Natural killer cell (primary cell): ENCODE data around the gene PRKAA2.

GRCh38 chr1:56644921-56645984 is at the start of gene PRKAA2:
PRKAA2 (plus strand) TSS chr1:56645314.
- PRO-cap: no peak

- PRO-cap: no peak
Measured at GRCh38 chr1:56646644-56647116, 1.6 kb downstream of the PRKAA2 start.

DNA sequence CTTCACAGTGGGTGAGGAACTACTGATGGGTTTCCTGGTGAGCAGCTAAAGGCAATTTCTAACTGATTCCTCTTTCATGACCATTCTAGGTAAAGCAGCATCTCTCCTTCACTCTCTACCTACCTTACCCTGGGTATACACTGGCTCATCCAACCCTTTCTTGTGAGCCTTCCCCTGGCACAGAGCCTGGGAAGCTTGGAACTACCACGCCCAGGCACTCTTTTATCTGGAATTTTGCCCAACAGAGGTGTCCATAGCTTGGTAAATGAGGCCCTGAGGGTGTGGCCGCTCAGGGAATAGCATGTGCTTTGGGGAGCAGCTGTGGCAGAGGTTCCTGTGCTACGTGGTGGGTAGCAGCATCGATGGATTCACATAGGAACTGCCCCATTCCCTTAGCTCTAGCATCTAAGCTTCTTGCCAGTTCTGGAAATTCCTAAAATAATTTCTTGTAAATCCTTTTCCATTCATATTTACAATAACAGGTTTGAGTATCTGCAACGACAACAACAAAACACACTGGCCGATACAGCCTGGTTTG is 21.8 kb downstream of the FYB2 start:
- PRO-cap: no peak

GRCh38 chr1:56855966-56856462 is 1.4 kb downstream of the C8A start:
- PRO-cap: no peak

GRCh38 chr1:57280976-57281879 is 142.6 kb downstream of the DAB1 start:
- PRO-cap: no peak

DNA sequence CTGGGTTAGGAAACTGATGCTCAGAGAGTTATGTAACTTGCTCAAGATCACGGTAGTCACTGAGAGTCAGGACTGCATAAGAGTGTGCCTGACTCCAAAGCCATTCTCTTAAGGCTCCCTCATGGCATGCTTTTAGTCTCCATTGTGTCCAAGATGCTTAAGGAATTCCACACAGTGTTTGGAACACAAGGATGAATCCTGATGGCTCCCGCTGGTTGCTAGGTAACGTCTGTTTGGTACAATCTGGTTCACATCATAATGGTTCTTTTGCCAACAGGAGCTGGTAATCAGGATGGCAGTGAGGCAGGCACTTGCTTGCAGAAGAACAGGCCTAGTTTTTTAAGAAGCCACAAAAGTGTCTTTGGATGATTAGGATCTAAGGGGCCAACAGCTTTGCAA is 436.5 kb upstream of the DAB1 start:
- PRO-cap: no peak

DNA sequence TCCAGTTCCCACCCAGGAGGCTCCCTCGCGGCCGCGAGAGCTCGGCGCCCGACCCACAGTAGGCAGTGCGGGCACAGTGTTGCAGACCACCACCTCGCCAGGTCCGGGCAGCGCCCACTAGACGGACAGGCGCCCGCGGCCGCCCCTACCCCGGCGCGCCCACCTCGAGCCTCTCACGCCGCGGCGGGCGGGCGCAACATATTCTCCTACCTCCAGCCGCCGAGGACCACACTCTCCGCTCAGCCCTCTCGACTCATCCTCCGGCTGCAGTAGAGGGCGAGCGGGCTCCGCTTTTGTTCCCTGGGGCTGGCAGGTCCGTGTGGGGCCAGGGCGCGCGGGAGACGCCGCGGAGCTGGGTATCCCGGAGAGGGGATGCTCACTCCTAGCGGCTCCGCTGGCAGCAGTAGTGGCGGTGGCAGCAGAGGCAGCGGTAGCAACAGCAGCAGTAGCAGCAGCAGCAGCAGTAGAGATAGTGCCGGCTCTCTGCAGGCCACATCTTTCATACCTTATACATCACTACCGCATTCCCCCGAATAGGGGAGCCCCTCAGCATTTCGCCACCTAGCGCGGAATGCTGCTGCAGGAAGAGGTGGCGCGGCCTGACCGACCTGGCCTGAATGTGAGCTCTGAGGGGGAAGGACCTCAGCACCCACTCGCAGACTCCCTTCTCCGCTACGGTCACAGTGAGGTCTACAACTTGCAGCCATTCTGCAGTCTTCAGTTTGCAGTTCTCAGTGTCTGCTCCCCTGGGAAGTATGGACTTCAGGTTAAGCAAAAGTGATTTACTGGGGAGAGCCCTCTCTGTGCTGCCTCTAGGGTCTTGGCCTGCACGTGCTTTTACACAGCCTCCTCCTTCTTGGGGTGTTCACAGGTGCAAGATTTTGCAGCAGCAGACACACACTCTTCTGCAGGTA is 296.2 kb downstream of the OMA1 start:
- PRO-cap: no peak

GRCh38 chr1:58447185-58447722 is 99.3 kb downstream of the OMA1 start:
- PRO-cap: no peak

DNA sequence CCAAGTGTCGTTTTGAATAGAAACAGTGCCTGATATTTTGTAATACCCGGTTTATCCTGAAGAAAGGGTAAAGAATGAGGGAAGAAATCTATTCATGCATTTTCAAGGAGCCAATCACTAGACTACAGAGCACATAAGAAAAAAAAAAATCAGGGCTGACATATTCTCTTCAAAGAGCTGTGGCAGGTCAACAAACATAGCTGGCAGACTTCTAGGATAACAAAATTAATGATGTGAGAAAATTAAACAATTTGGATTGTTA is 1.2 kb downstream of the OMA1 start:
- PRO-cap: no peak

DNA sequence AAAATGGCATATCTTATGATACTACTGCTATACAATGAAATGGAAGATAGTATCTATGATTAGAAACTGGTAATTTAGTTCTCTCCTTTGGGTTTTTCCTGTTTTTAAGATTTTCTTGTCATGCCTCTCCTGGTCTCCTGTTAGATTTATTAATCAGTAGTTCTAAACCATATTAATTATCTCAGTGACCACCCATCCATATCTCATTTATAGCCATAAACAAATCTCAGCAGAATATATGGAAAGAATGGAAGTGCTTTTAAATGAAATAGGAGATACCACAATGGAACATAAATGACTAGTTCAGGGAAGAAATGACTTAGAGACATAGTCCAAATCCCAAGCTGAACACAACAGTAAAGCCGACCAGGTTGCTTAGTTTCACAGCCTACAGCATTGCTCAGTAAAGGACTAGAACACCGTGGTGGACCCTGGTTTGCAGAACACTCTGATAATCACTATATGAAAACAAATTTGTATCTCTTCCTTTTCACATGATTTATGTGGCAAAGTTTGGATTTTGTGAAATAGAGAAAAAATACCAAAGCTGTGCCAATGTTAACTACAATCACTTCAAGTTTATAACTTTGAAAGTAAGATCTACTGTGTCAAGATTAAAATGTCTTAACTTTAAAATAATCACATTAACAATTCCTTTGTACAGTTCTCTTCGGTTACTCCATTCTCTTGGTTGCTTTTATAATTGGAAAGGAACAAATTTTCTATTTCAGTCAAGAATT is 40.3 kb downstream of the MYSM1 start:
- PRO-cap: no peak

DNA sequence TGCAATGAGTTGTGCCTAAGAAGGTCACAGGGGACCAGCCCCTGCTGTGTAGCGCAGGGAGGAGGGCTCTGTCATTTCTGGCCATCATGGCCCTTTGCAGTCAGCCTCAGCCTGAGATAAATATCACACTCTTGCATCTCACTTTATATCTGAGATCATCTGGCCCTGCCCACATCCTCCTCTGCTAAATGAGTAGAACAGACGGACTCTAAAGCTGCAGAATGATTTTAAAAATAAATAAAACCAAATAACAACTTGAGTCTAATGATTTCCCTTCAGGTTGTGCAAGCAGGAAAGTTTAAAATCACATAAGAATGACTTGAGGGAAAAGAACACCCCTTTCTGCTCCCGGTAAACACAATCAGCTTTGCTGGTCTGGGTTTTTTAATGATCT is 18.3 kb upstream of the MYSM1 start:
- PRO-cap: bidirectional peak, plus-strand start at position 146 of the sequence, minus-strand start at position 118 of the sequence

GRCh38 chr1:58763025-58763707 is 20.7 kb downstream of the JUN start:
- PRO-cap: no peak

DNA sequence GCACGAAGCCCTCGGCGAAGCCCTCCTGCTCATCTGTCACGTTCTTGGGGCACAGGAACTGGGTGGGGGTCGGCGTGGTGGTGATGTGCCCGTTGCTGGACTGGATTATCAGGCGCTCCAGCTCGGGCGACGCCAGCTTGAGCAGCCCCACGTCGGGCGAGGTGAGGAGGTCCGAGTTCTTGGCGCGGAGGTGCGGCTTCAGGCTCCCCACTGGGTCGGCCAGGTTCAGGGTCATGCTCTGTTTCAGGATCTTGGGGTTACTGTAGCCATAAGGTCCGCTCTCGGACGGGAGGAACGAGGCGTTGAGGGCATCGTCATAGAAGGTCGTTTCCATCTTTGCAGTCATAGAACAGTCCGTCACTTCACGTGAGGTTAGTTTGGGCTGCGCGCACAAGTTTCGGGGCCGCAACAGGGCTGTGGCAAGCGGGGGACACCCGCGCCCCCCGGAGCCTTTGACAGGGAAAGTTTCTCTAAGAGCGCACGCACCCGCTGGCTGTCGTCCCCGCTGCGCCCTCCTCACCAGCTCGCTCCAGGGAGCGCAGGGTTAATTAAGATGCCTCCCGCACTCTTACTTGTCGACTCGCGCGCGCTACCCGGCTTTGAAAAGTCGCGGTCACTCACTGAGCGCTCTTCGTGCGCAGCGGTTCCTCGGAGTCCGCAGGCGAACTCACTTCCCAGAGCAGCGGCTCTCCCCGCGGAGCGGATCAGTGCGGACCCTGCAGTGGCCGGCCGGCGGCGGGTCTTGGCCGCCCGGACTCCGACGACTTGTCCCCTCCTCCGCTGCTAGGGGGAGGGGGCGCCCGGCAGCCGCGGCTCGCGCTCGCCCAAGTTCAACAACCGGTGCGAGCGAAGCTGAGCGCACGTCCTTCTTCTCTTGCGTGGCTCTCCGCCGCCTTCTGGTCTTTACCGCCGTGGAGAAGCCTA is 860 bp downstream of the JUN start:
- PRO-cap: bidirectional peak, plus-strand start at position 602 of the sequence, minus-strand start at position 40 of the sequence; bidirectional peak, plus-strand start at position 833 of the sequence, minus-strand start at position 898 of the sequence

GRCh38 chr1:58805985-58806469 is 22.2 kb upstream of the JUN start:
- PRO-cap: no peak

GRCh38 chr1:58886622-58887065 is 102.8 kb upstream of the JUN start:
- PRO-cap: no peak

DNA sequence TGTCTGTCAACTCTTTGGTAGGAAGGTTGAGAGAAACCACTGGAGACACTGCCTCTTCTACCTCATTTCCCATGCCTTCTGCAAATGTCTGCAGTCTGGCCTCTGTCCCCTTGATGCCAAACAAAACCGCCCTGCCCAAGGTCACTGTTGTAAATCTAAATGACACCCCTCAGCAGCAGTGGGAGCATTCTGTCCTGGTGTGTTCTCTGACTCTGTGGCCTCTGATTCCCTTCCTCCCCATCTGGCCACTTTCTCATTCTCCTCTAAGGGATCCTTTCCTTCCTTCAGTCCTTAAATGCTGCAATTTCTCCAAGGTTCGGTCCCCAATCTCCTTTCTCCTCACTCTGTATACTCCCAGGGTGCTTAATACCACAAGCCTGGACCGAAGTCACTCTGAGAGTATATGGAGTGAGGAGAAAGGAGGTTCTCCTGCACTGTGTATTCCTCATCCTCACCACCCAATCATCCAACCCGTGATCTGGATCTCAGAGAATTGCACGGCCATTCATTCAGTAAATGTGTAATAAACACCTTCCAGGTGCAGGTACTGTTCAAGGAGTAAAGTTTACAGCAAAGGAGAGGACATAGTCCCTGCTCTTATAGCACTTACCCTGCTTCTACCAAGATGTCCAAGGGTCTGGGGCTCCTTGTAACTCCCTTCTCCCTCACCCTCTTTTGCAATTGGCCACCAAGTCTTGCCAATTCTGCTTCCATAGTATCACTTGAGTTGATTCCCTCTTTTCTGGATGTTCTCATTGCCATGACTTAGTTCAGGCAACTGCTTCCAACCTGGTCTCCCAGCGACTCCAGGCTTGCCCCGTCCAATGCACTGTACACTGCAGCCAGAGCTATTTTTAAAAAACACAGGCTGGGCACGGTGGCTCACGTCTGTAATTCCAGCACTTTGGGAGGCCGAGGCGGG is 139.2 kb upstream of the JUN start:
- PRO-cap: no peak

DNA sequence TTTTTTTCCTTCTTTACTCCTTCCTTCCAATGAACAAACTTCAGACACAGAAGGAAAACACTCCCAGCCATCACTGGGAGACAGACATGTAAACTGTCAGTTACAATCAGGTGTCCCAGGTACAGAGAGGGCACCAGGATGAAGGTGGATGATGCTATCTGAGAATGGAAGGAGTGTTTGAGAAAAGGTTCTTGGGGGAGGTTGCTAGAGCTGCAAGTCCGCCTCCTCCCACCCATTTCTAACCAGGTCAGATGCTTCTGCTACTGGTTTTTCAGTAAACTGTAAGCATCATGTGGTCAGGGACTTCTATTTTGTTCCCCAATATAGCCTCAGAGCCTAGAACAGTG is 171.1 kb upstream of the JUN start:
- PRO-cap: no peak

GRCh38 chr1:59027947-59028168 is 244.0 kb upstream of the JUN start:
- PRO-cap: no peak

GRCh38 chr1:59046673-59047135 is 250.2 kb upstream of the FGGY start:
- PRO-cap: unidirectional peak, plus-strand start at chr1:59046907

- PRO-cap: no peak
Measured at GRCh38 chr1:59061781-59062454, 235.0 kb upstream of the FGGY start.